Keratinocyte (primary cell): ENCODE measurements around a stretch of chr7.

CAGE:
- cytosol, long polyA minus RNA = no peak
- cytosol, long polyA plus RNA = no peak
- long polyA plus RNA = no peak
- nucleus, long polyA minus RNA = no peak
- nucleus, long polyA plus RNA = no peak
These were observed 1.3 kb downstream of the SDK1 start for GRCh38 chr7:3301975-3303118.

CAGE:
- cytosol, long polyA minus RNA = no peak
- cytosol, long polyA plus RNA = no peak
- long polyA plus RNA = no peak
- nucleus, long polyA minus RNA = no peak
- nucleus, long polyA plus RNA = no peak
These were observed 120.5 kb downstream of the SDK1 start for GRCh38 chr7:3421356-3422064.

DNA sequence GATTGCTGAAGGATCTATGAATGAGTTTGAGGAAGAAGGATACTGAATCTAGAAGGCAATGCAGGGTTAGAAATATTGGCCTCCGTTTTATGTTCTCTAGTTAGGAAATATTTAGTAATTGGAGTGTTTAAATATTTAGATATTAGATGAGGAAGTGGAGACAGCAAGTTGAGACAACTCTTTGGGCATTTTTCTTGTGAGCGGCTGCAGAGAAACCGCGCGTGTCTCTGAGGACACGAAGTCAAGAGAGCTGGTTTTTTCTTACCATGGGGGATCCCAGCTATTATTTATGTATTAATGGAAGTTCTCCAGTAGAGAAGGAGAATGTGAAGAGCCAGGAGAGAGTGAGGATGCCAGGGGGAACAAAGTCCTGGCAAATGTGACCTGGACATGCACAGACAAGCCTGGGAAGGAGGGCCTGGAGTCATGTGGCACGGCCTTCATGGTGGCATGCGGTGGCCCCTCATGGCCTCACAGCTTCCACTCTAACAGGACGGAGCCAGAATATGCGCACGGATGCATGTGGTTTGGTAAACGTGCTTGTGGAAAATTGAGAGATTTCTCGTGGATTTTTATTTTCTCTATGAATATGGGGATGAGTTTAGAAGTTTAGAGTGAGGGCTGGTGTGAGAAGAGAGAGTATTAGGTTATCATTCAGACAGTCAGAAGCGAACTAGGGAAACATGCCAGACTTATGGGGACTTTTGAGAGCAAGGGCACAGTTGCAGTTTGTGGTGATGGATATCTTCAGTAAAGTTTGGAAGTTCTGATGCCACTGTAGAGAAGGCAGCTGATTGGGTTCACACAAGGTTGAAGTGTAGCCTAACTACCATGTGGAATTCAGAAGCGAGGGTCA, 351.2 kb downstream of the SDK1 start:
CAGE:
- cytosol, long polyA minus RNA = no peak
- cytosol, long polyA plus RNA = no peak
- long polyA plus RNA = no peak
- nucleus, long polyA minus RNA = no peak
- nucleus, long polyA plus RNA = no peak

DNA sequence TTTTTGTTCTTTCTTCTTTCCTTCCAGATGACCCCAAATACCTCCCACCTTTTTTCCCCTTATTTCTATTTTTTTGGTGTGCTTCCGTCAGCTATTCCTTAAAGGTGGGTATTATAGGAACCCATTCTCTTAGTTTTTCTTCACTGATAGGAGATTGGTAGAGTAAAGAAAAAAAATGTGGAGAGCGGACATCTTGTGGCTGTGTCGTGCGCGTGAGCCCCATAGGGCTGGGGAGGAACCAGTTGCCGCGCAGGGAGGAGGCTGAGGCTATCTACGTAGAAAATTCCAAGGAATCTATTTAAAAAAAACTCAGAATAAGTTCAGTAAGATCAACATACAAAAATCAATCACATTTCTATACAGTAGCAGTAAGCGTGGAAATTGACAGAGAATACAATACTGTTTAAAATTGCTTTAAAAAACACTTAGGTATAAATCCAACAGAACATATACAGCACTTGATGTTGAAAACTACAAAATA, 399.8 kb downstream of the SDK1 start:
CAGE:
- cytosol, long polyA minus RNA = no peak
- cytosol, long polyA plus RNA = no peak
- long polyA plus RNA = no peak
- nucleus, long polyA minus RNA = no peak
- nucleus, long polyA plus RNA = no peak

DNA sequence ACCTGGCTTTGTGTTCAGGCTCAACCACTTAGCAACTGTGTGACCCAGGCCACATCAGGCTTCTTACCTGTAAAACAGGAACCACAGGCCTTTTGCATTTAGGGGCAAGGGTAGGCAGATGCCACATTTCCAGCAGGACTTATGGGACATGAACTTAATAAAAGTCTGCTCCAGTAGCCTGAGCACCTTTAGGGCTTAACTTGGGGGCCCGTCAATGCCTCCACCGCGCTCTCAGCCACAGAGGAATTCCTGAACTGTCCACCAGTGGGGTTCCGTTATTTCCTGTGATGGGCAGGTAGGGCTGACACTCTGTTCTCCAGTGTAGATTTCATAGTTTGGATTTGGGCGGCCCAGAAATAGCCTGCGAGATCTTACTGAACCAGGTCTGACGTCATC, 625.7 kb downstream of the SDK1 start:
CAGE:
- cytosol, long polyA minus RNA = no peak
- cytosol, long polyA plus RNA = no peak
- long polyA plus RNA = no peak
- nucleus, long polyA minus RNA = no peak
- nucleus, long polyA plus RNA = no peak

GRCh38 chr7:4101710-4102248, 580.3 kb upstream of the FOXK1 start:
CAGE:
- cytosol, long polyA minus RNA = no peak
- cytosol, long polyA plus RNA = no peak
- long polyA plus RNA = no peak
- nucleus, long polyA minus RNA = no peak
- nucleus, long polyA plus RNA = no peak

CAGE:
- cytosol, long polyA minus RNA = no peak
- cytosol, long polyA plus RNA = no peak
- long polyA plus RNA = no peak
- nucleus, long polyA minus RNA = no peak
- nucleus, long polyA plus RNA = no peak
These were observed 492.2 kb upstream of the FOXK1 start for GRCh38 chr7:4189774-4190345.

DNA sequence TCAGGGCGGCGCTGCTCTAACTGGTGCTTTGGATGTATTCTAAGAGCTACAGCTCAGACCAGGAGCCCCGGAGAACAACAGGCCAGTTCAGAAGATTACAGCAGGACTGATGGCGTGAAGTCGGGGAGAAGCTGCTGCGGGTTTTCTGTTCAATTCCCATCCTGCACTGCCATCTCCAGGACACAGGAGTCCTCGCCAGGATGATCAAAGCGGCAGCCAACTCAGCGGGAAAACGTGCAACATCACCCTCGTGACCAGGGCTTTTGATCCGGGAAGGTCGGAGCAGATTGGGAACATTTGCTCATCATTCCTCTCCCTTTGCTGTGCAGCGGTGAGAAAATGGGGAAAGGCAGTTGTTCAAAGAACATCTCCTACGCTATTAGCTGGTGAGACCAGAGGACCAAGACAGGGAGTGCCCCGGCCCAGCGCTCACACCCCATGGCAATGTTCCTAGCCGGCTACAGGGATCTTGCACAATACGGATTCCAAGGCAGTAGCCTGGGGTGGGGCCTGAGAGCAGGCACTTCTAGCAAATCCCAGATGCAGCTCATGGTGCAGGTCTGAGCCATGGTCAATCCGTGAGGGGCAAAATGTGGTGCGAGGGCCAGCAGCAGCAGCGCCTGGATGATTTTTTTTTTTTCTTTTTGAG, 50.3 kb upstream of the FOXK1 start:
CAGE:
- cytosol, long polyA minus RNA = no peak
- cytosol, long polyA plus RNA = no peak
- long polyA plus RNA = no peak
- nucleus, long polyA minus RNA = no peak
- nucleus, long polyA plus RNA = no peak

GRCh38 chr7:4711210-4711706, 29.2 kb downstream of the FOXK1 start:
CAGE:
- cytosol, long polyA minus RNA = no peak
- cytosol, long polyA plus RNA = no peak
- long polyA plus RNA = no peak
- nucleus, long polyA minus RNA = no peak
- nucleus, long polyA plus RNA = no peak

DNA sequence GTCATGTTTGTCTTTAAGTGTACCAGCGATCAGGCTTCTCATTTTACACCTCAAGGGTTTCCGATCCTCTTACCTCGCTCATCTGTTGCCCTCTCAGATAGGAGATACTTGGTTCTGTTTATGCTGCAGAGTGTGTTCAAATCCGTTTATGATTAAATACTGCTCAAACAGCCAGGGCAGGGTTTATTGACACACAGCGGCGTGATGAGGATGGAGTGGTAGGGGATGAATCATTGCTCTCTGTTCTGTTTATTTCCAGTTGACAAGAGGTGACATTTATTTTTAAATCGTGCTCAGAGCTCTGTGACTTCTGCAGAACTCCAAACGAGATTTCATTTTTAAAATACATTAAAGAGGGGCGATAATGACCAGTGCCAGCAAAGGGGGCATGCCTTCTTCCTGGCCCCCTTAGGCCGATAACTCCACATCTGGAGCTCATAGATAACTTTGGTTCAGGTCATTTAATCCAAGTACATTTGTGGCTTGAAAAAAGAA, 30.6 kb downstream of the FOXK1 start:
CAGE:
- cytosol, long polyA minus RNA = no peak
- cytosol, long polyA plus RNA = no peak
- long polyA plus RNA = no peak
- nucleus, long polyA minus RNA = no peak
- nucleus, long polyA plus RNA = no peak

CAGE:
- cytosol, long polyA minus RNA = no peak
- cytosol, long polyA plus RNA = no peak
- long polyA plus RNA = no peak
- nucleus, long polyA minus RNA = no peak
- nucleus, long polyA plus RNA = no peak
These were observed 42.6 kb downstream of the FOXK1 start for GRCh38 chr7:4724552-4725255.

GRCh38 chr7:4782690-4783553, 7.5 kb downstream of the AP5Z1 start:
CAGE:
- cytosol, long polyA minus RNA = no peak
- cytosol, long polyA plus RNA = no peak
- long polyA plus RNA = no peak
- nucleus, long polyA minus RNA = no peak
- nucleus, long polyA plus RNA = no peak

CAGE:
- cytosol, long polyA minus RNA = no peak
- cytosol, long polyA plus RNA = no peak
- long polyA plus RNA = no peak
- nucleus, long polyA minus RNA = no peak
- nucleus, long polyA plus RNA = no peak
These were observed 19.3 kb downstream of the AP5Z1 start for GRCh38 chr7:4794513-4795311.

DNA sequence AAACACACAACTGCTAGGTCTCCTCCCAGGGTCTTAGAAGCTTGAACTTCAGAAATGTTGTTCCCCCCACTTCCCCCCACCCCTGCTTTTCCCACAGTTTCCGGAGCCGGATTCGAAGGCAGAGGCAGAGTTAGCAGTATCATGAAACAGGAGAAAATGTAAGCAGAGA, 1.8 kb downstream of the RADIL start:
CAGE:
- cytosol, long polyA minus RNA = no peak
- cytosol, long polyA plus RNA = no peak
- long polyA plus RNA = no peak
- nucleus, long polyA minus RNA = no peak
- nucleus, long polyA plus RNA = no peak

DNA sequence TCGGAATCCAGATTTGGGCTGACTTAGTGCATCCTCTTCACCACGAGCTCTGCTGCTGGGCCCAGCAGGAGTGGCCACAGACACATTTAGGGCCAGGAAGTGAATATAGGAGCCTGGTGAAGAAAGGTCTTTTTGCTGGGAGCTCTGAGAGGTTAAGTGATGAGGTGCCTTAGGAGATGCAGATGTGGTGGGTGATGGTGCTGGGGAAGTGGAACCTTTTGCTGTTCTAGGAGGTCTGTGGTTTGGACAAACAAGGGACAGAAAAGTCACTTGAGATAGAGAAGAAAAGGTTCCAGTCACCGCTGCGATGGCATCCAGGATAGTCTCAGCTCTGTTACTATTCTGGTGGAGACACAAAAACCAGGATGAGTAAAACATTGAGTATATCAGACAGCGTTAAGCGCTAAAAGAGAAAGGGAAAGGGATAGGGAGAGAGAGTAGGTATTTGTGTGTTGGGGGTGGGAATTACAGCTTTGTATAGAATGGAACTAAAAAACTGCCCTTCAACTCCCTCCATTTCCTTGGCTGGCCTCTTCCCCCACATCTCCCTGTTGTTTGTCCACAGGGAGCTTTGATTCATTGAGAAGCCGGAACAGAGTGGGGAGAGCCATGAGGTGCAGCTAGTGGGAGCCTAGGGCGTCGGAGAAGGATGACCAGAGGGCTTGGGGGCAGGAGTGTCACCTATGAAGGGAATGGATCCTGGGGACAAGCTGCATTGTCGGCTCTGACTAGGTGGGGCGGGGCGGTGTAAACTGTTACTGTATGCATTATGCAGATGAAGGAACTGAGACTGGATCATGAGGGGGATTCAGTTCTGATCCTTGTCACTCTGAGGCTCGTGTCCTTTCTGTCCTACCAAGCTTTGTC, 39.6 kb upstream of the MMD2 start:
CAGE:
- cytosol, long polyA minus RNA = no peak
- cytosol, long polyA plus RNA = no peak
- long polyA plus RNA = no peak
- nucleus, long polyA minus RNA = no peak
- nucleus, long polyA plus RNA = no peak

DNA sequence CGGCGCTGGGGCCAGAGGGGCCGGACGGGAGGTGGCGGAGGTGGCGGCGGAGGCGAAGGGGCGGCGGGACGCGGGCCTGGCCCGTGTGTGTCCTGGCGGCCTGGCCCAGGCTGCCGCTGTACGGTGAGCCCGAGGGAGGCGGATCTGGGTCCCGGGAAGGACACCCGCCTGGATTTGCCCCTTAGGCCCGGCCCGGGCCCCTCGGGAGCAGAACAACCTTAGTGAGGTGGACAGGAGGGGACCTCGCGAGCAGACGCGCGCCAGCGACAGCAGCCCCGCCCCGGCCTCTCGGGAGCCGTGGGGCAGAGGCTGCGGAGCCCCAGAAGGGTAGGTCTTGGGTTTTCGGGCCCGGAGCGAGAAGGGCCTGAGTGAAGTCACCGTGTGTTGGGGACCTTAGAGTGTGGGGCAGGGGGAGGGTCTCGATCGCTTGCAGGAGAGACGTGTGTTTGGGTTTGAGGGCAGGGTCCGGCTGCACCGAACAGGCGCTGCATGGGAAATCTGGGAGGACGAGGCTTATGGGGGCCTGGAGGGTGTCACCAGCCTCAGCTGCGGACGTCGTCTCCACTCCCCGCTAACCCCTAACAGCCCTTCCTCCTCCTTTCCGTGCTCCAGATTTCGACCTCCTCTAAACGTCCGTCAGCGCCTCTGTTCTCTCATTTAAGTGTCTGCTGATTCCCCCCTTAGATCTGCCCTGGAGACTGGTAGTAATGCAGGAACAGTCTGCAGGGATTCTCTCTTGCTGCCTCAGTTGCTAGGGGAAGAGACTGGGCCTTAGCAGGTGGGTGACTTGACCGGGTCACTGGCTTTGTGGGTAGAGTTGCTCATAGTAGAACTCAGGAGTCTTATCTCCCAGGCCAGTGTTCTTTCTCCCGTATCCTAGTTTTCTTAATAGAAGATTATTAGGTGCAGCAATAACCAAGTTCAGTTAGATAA, 676 bp downstream of the RBAK start:
CAGE:
- cytosol, long polyA minus RNA = no peak
- cytosol, long polyA plus RNA = no peak
- long polyA plus RNA = no peak
- nucleus, long polyA minus RNA = no peak
- nucleus, long polyA plus RNA = no peak

CAGE:
- cytosol, long polyA minus RNA = start-site peak on the plus strand at chr7:5064676-5064729, 7 reads
- cytosol, long polyA plus RNA = no peak
- long polyA plus RNA = no peak
- nucleus, long polyA minus RNA = no peak
- nucleus, long polyA plus RNA = no peak
These were observed 18.7 kb downstream of the RBAK start for GRCh38 chr7:5064071-5065097.

CAGE:
- cytosol, long polyA minus RNA = no peak
- cytosol, long polyA plus RNA = no peak
- long polyA plus RNA = no peak
- nucleus, long polyA minus RNA = no peak
- nucleus, long polyA plus RNA = no peak
These were observed 34.4 kb upstream of the SLC29A4 start for GRCh38 chr7:5248119-5248949.

DNA sequence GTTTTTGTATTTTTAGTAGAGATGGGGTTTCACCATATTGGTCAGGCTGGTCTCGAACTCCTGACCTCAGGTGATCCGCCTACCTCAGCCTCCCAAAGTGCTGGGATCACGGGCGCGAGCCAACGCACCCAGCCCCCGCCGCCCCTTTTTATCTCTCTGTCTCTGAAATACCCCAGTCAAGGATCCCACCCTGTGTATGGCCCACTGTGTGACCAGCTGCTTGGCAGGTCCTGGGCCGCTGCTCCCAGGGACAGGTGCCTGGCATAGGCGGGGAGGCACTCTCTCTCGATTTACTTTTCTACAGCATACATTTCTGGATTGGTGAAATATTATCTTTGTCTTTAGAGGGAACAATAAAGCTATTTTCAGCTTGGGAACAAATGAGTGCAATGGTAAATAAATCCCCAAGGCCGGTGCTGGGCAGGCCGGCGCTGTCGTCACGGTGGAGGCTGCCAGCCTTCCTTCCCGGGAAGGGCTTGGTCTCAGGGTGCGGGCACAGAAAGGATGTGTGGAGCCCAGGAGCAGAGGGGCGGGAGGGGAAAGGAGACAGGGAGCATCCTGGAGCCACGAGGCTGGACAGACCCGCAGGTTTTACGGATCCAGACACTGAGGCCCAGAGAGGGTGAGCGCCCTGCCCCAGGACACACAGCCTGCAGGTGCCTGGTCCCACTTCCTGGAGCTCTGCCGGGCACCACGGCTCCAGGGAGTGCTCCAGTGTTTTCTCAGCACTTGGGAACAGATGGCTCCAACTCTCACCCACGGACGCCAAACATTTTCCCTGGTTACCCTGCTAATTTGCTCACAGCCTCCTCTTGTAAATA, 9.0 kb upstream of the SLC29A4 start:
CAGE:
- cytosol, long polyA minus RNA = no peak
- cytosol, long polyA plus RNA = no peak
- long polyA plus RNA = no peak
- nucleus, long polyA minus RNA = no peak
- nucleus, long polyA plus RNA = no peak

CAGE:
- cytosol, long polyA minus RNA = no peak
- cytosol, long polyA plus RNA = no peak
- long polyA plus RNA = no peak
- nucleus, long polyA minus RNA = no peak
- nucleus, long polyA plus RNA = no peak
These were observed 43.5 kb downstream of the SLC29A4 start for GRCh38 chr7:5326099-5326702.